GM23338 (cell line): ENCODE data around the genes RASGRF1 and CTXND1.

DNA sequence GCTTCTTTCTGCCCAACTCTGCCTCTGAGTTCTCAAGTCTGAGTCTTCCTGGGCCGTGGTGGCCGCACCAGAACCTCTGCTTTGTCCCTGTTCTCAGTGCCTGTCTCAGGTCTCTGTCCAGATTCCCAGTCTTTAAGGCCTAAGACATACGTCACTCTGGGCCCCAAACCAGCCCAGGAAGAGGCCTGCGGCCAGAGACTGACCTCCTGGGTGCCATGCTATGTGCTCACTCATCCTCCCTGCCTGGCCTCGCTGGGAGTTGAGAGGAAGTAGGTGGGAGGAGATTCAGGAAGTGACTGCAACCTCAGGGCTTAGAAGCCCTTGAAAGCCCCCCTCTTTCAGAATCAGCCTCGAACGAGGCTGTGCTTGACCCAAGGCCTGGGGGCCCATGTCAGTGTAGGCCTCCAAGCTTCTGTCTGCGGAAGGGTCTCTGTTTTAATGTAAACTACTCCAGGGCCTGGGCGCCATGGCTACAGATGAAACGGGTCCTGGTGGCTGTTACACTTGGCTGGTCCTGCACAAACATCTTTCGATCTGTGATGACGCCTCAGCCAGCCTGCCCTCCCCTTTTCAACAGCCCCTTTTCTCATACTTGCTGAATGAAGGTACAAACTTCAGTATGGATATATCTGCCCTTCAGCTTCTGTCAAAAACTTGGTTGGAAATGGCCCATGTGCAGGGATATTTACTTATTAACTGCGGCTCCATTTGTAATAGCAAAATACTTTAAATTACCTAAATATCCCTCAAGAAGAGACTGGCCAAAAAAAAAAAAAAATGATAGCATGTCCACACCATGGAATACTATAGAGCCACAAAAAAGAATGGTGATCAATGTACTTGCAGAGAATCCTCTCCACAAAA, 11.7 kb downstream of the RASGRF1 start:
- PRO-cap: no peak
- RAMPAGE, long total RNA: no peak

GRCh38 chr15:79089755-79090939, at the start of gene RASGRF1:
Gene RASGRF1, minus strand, starts transcription at chr15:79090780.
- PRO-cap: bidirectional peak, plus-strand start at chr15:79090098, minus-strand start at chr15:79089961; bidirectional peak, plus-strand start at chr15:79090350, minus-strand start at chr15:79090250; bidirectional peak, plus-strand start at chr15:79090846, minus-strand start at chr15:79090587
- RAMPAGE, long total RNA: no peak

GRCh38 chr15:79744242-79744875, 152.5 kb downstream of the MTHFS start:
- PRO-cap: unidirectional peak, plus-strand start at chr15:79744648
- RAMPAGE, long total RNA: no peak

- PRO-cap: no peak
- RAMPAGE, long total RNA: no peak
These were observed 24.1 kb downstream of the MTHFS start for GRCh38 chr15:79872488-79873300.

DNA sequence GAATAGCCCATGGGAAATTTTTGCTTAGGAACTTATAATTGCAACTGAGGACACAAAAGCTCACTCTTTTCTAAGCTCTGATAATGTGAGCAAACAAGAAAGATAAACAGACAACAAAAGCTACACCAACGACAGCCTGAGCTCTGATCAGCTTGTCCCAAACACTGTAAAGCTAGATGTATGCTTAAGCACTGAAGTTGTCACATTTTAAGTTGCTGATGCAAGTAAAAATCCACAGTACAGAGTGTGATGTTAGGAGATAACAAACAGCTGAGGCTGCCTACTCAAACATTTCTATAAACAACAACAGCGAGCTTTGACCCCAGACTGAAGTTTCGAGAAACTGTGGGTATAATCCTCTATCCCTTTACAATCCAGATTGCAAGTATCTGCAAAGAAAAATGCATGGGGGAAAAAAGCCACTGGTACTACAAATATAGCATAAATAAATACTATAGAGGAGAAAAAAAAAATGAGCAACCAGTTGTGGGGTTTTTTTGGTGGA, 10.7 kb downstream of the MTHFS start:
- PRO-cap: no peak
- RAMPAGE, long total RNA: no peak

DNA sequence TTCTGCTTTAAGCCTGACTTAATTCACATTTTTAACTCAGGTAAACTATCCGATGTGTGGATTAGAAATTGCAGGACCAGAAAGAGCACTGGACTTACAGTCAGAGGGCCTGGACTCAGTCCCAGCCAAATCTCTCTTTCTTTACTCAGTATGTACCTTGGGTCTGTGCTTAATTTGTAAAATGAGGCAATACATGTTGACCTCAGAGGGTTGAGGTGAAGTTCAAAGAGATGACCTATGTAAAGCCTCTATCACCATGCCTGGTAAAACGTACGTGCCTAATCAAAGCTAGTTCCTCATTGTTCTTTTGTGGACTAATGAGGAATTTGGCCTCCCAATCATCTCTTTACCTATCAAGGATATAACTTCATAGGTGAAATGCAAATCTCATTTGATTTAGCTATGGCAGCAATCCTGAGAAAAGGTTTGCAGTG, 1.9 kb upstream of the BCL2A1 start:
- PRO-cap: no peak
- RAMPAGE, long total RNA: no peak

DNA sequence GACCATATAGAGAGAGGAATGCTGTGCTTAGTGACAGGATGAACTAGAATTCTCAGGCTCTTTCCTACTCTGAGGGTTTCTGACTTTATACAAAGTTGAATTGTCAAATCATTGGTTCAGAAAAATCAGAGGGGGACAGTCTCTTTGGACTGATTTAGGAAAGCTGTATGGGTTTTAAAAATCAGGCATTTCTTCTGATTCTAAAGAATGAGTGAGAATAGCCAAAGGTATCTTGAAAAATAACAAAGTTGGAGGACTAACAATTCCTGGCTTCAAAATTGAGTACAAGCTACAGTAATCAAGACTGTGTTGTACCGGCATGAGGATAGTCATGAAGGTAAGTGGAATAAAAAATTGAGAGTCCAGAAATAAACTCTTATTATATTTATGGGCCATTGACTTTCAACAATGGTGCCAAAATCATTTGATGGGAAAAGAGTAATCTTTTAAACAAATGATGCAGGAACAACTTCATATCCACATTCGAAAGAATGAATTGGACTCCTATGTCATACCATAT, 26.6 kb upstream of the FAH start:
- PRO-cap: no peak
- RAMPAGE, long total RNA: no peak

GRCh38 chr15:80127163-80127760, 25.5 kb upstream of the FAH start:
- PRO-cap: no peak
- RAMPAGE, long total RNA: no peak

- PRO-cap: no peak
- RAMPAGE, long total RNA: no peak
These were observed 24.8 kb upstream of the FAH start for GRCh38 chr15:80127902-80128515.

DNA sequence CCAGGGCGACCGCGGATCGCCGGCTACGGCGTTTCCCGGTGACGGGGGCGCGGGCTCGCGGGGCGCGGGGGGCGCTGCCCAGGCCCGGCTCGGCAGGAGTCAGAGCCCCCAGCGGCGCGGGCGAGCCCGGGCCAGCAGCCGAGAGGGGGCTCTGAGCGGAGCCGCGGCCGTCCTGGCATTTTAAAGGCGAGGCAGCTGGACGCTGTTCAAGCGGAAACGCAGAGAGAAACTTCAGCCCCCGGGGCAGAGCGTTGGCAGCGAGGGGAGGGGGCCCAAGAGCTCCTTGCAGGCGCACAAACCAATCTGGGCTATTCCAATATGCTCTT, at the start of gene CTXND1:
Gene CTXND1 (minus strand): TSS at position 153 of the 326 bp plus-strand sequence.
- PRO-cap: no peak
- RAMPAGE, long total RNA: no peak

- PRO-cap: no peak
- RAMPAGE, long total RNA: no peak
These were observed 1.8 kb upstream of the ARNT2 start for GRCh38 chr15:80402352-80402719.

GRCh38 chr15:80588644-80589257, 106.4 kb upstream of the ABHD17C start:
- PRO-cap: no peak
- RAMPAGE, long total RNA: no peak

GRCh38 chr15:80596383-80597215, 98.5 kb upstream of the ABHD17C start:
- PRO-cap: no peak
- RAMPAGE, long total RNA: no peak

- PRO-cap: no peak
- RAMPAGE, long total RNA: no peak
These were observed 59.3 kb upstream of the ABHD17C start for GRCh38 chr15:80635778-80636279.

GRCh38 chr15:81061506-81061953, 60.8 kb downstream of the TLNRD1 start:
- PRO-cap: no peak
- RAMPAGE, long total RNA: no peak

DNA sequence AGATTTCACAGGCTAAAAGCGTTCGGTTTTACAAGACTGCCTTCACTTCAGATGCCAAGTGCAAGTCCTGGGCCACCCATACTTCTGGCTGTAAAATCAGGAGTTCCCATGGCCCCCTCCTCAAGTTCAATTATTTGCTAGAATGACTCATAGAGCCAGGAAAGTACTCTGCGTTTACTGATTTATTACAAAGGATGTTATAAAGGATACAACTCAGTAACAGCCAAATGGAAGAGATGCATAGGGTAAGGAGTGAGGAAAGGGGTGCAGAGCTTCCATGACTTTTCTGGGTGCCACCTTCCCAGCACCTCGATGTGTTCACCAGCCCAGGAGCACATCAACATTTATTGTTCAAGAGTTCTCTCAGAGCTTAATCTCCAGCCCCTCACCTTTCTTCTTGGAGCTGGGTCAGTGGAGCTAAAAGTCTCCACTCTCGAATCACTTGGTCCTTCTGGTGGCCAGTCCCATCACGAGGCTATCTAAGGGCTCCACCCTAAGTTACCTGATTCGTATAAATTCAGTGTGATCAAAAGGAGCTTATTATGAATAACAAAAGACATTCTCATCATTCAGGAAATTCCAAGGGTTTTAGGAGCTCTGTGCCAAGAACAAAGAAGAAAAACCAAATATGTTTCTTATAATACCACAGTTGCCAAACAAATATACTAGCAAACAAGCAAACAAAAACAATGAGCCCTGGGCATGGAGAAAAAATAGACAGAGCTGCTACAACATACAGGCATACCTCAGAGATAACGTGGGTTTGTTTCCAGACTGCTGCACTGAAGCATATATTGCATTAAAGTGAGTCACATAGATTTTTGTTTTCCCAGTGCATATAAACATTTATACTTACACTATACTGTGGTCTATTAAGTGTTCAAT, 20.4 kb upstream of the CFAP161 start:
- PRO-cap: unidirectional peak, minus-strand start at position 453 of the sequence
- RAMPAGE, long total RNA: no peak

DNA sequence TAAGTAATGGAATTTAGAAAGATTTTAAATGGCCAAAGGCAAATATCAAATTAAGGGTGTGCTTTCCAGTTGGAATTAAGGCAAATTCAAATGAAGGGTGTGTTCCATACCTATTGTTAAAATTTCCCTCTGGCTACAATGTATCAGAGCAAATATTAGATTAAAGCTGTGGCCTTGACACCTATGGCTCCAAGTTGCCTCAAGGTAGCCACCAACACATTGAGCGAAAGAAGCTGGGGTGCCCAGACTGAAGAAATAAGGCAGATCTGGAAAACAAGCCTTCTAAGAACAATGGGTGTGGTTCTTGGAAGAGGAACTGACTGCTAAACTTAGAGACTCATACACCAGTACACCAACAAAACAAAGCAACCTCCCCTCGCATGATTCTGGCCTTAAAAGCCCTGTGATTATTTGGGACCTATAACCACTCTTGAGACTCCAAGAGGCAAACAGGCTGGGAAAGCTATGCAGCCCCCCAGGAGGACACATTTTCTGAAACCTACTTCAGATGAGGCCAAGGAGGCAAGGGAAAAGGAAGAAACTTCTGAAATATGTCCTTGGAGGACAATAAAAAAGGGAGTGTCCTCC, 29.4 kb upstream of the IL16 start:
- PRO-cap: no peak
- RAMPAGE, long total RNA: no peak

GRCh38 chr15:81297279-81297610, 26.7 kb downstream of the STARD5 start:
- PRO-cap: no peak
- RAMPAGE, long total RNA: no peak

- PRO-cap: no peak
- RAMPAGE, long total RNA: no peak
These were observed 26.1 kb downstream of the STARD5 start for GRCh38 chr15:81297685-81298407.

- PRO-cap: no peak
- RAMPAGE, long total RNA: no peak
These were observed 21.1 kb downstream of the STARD5 start for GRCh38 chr15:81302625-81303386.